Testis (tissue), 5 donors: ENCODE data around the gene LBH.

DNA sequence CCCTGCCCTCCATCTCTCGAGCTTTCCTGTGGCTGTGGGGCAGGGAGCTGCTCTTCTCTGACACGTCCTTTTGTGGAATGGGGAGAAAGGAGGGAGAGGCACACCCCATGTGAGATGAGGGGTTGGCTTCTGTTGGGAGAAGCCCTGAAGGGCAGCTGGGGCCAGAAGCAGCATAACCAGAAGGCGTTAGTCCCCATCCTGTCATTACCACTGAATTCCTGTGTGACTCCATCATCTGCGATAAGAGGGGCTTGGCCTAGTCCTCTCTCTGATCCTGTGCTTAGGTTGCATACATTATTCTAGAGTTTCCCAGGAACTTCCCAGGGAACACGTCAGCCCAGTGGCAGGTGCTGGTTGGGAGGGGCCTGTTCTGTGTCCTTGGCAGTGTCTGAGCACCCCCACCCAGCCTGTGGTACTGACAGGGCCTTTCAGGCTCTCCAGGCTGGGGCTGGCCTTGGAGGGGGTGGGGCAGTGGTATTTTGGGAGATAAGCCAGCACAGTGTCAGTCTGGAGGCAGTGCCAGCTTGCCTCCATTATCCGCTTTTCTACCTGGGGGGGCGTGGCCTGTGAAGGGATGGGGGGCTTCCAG is 4.5 kb upstream of the TOGARAM2 start:
- PRO-cap, 3 experiments, result no peak in any of the 3 experiments
- RAMPAGE, long total RNA, 2 experiments, result no peak in any of the 2 experiments
- RRBS, result no CpG with 5 or more reads among the region's 7 CpGs

- PRO-cap, 3 experiments, result no peak in any of the 3 experiments
- RAMPAGE, long total RNA, 2 experiments, result no peak in any of the 2 experiments
- RRBS, result no CpG with 5 or more reads among the region's 6 CpGs
Measured at GRCh38 chr2:28993505-28994167, 12.5 kb downstream of the TOGARAM2 start.

DNA sequence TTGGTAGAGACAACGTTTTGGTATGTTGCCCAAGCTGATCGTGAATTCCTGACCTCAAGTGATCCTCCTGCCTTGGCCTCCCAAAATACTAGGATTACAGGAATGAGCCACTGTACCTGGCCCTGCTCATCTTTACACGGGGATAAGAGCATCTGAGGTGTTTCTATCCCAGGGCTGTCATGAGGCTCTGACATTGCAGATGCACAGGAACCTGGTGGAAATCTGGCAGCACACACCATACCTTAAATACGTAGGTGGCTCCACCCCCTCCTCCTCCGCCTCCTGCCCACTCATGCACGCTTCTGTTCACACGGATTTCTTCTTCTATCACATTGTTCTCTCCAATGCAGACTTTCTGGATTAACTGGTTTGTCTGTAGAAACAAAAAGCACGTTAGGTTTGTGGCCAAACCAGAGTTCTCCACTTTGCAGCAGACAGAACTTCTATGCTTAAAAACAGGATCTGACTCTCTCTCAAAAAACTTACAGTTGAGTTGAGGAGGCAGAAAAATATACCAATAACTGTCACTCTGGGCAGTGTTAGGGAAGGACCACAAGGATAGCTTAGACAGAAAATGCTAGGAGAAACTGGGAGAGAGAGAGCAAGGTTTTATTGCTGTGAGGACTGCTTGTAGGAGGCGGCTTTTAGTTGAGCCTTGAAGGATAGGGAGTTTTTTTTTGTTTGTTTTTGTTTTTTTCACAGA is 118.3 kb downstream of the CLIP4 start:
- PRO-cap, 3 experiments, result no peak in any of the 3 experiments
- RAMPAGE, long total RNA, 2 experiments, result no peak in any of the 2 experiments
- RRBS, result no CpG with 5 or more reads among the region's 9 CpGs

DNA sequence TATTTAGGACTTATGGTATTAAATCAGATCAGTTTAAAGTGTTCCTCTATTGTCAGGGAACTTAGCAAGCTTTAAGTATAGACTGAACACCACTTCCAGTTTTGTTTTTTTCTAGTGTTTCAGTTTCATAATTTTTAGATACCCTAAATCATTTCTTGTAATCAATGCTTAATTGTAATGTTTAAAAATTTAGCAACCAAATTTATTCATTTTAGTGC is 369.1 kb downstream of the CLIP4 start:
- PRO-cap, 3 experiments, result peak in 2 of 3 experiments; most common minus-strand start position 110 of the sequence (in 2)
- RAMPAGE, long total RNA, 2 experiments, result no peak in any of the 2 experiments

GRCh38 chr2:30226196-30227025 is 4.9 kb upstream of the LBH start:
- PRO-cap, 3 experiments, result no peak in any of the 3 experiments
- RAMPAGE, long total RNA, 2 experiments, result no peak in any of the 2 experiments
- RRBS, result no CpG with 5 or more reads among the region's 10 CpGs

DNA sequence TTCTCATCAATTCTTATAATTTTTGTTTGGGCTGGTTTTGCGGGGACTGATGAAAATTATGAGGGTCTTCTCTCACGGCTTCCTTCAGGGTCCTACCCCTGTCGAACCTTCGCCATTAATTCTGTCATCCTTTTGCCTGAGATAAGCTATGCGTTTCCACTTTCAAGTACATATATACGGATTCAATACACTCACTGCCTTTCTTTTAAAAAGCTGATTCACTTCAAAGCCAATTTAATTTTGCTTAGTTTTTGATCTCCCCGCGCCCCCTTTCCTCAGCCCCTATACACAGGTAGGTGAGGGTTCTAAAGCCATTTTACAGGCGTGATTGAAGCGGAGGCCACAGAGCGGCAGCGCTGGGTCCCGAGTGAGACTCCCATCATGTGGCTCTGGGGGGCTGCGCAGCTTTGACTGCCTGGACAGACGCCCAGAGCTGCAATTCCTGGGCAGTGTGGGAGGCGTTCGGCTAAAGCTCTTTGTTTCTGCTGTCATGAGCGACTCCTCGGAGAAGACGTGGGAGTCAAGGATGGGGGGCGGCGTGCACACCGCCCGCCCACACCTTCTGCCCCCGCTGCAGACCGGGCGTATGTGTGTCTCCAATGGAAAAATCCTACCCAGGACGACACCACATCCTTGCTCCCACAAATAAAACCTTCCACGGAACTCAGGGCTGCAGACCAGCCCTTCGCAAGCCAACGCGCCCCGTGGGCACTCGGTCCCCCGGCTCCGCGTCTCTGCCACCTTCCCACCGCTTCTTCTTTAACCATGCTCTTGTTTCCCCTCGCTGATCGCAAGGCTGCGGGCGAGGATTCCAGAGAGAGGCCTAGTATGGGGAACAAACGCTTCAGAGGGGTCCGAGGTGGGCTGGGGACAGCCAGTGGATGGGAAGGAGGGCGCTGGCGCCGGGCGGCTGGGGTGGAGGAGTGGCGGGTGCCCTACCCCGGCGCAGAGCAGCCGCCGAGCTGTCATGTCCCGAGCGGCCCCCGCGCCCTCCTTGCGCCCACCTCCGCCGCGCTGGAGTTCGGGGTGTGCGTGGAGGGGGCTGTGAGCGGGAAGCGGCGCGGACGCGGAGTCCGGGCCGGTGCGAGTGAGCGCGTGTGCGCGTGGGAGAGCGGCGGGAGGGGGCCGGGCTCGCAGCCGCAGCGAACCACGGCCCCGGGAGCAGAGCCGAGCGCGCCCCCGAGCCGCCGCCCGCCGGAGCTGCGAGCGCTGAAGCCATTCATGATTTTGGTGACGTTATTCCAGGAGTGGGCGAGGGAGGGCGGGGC is 694 bp upstream of the LBH start:
- PRO-cap, 3 experiments, result peak in 3 of 3 experiments; most common plus-strand start position 438 of the sequence (in 1); most common minus-strand start position 1,193 of the sequence (in 3)
- RAMPAGE, long total RNA, 2 experiments, result no peak in any of the 2 experiments
- RRBS, result 2% methylated on average over 24 of the region's 97 CpGs

DNA sequence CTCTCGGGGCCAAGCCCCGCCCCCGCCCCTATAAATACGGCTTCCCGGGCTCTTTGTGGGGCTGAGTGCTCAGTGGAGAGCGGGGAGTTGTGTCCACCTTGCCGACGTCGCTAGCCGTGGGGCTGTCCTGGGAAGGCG is at the start of gene LBH:
Gene LBH (plus strand): TSS at position 61 of the 138 bp plus-strand sequence.
- PRO-cap, 3 experiments, result peak in 3 of 3 experiments; most common plus-strand start position 64 of the sequence (in 3)
- RAMPAGE, long total RNA, 2 experiments, result start-site peak on the plus strand in 2 of 2 experiments, centred at positions 61 to 63 of the sequence, 91 to 298 reads per replicate
- RRBS, result 0% methylated on average over 5 of the region's 11 CpGs

- PRO-cap, 3 experiments, result peak in 3 of 3 experiments; most common minus-strand start chr2:30234259 (in 3)
- RAMPAGE, long total RNA, 2 experiments, result no peak in any of the 2 experiments
- RRBS, result no CpG with 5 or more reads among the region's 12 CpGs
Measured at GRCh38 chr2:30233995-30234939, 2.9 kb downstream of the LBH start.

- PRO-cap, 3 experiments, result no peak in any of the 3 experiments
- RAMPAGE, long total RNA, 2 experiments, result no peak in any of the 2 experiments
- RRBS, result no CpG with 5 or more reads among the region's 12 CpGs
Measured at GRCh38 chr2:30236808-30237681, 5.7 kb downstream of the LBH start.

GRCh38 chr2:30300313-30300705 is 69.0 kb downstream of the LBH start:
- PRO-cap, 3 experiments, result no peak in any of the 3 experiments
- RAMPAGE, long total RNA, 2 experiments, result no peak in any of the 2 experiments

- PRO-cap, 3 experiments, result no peak in any of the 3 experiments
- RAMPAGE, long total RNA, 2 experiments, result no peak in any of the 2 experiments
- RRBS, result no CpG with 5 or more reads among the region's 1 CpG
Measured at GRCh38 chr2:30436947-30437364, 10.1 kb upstream of the LCLAT1 start.

- PRO-cap, 3 experiments, result no peak in any of the 3 experiments
- RAMPAGE, long total RNA, 2 experiments, result no peak in any of the 2 experiments
- RRBS, result no CpG with 5 or more reads among the region's 4 CpGs
Measured at GRCh38 chr2:30511250-30511594, 64.2 kb downstream of the LCLAT1 start.

GRCh38 chr2:31227645-31227953 is 6.4 kb upstream of the EHD3 start:
- PRO-cap, 3 experiments, result no peak in any of the 3 experiments
- RAMPAGE, long total RNA, 2 experiments, result no peak in any of the 2 experiments
- RRBS, result no CpG with 5 or more reads among the region's 6 CpGs

GRCh38 chr2:31253714-31254222 is 19.8 kb downstream of the EHD3 start:
- PRO-cap, 3 experiments, result no peak in any of the 3 experiments
- RAMPAGE, long total RNA, 2 experiments, result no peak in any of the 2 experiments
- RRBS, result 90% methylated on average over 4 of the region's 8 CpGs

GRCh38 chr2:31319256-31319528 is 85.2 kb downstream of the EHD3 start:
- PRO-cap, 3 experiments, result no peak in any of the 3 experiments
- RAMPAGE, long total RNA, 2 experiments, result no peak in any of the 2 experiments
- RRBS, result no CpG with 5 or more reads among the region's 2 CpGs

GRCh38 chr2:31879026-31880070 is 131.5 kb downstream of the MEMO1 start:
- PRO-cap, 3 experiments, result no peak in any of the 3 experiments
- RAMPAGE, long total RNA, 2 experiments, result no peak in any of the 2 experiments
- RRBS, result no CpG with 5 or more reads among the region's 1 CpG

DNA sequence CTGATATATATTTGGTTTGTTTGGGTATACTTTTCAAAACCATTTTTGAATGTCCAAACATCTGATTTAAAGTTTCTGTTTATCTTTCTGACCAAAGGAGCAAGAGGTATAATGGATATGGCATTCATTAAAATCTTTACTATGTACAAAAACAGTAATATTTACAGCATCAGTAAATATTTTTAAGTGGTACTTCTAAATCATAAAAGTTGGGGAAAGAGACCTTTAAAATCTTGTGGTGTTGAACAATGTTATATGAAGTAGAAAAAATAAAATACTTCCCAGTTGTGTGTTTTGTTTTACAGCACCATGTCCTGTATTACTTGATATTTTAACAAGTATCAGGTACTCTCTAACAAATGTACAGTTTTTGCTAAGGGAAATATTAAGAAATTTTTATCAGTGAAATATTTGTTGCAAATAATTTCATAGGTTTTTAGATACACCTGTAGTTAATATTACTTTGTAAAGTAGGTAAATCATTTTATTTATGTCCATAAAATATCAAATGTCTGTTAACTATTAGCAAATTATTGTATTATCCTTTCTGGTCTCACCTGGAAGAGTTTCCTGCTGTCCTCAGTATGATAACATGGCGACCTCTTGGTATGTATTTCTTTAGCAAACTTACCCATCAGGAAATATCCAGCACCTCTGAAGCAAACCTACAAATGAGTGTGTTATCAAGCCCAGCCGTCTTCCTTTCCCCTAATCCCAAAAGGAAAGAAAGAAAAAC is 28.7 kb downstream of the YIPF4 start:
- PRO-cap, 3 experiments, result no peak in any of the 3 experiments
- RAMPAGE, long total RNA, 2 experiments, result no peak in any of the 2 experiments
- RRBS, result no CpG with 5 or more reads among the region's 2 CpGs

- PRO-cap, 3 experiments, result peak in 3 of 3 experiments; most common plus-strand start chr2:32358130 (in 2); most common minus-strand start chr2:32357987 (in 2)
- RAMPAGE, long total RNA, 2 experiments, result start-site peak on the minus strand in 2 of 2 experiments, at chr2:32357980-32358021 at its widest, 23 to 32 reads per replicate
- RRBS, result 1% methylated on average over 14 of the region's 48 CpGs
Measured at GRCh38 chr2:32357559-32358333, 923 bp downstream of the BIRC6 start.

DNA sequence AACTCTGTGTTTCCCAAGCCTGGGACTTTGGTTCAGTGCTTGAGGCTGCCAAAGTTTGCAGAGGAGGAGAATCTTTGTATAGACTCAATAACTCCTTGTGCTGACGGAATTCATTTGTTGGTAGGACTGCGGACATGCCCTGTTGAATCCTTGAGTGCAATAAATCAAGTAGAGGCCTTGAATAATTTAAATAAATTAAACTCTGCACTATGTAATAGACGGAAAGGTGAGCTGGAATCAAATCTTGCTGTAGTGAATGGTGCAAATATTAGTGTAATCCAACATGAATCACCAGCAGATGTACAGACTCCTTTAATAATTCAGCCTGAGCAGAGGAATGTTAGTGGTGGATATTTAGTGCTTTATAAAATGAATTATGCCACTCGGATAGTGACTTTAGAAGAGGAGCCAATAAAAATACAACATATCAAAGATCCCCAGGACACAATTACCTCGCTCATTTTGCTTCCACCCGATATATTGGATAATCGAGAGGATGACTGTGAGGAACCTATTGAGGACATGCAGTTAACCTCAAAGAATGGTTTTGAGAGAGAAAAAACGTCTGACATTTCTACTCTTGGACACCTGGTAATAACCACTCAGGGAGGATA is 58.7 kb downstream of the BIRC6 start:
- PRO-cap, 3 experiments, result no peak in any of the 3 experiments
- RAMPAGE, long total RNA, 2 experiments, result no peak in any of the 2 experiments
- RRBS, result no CpG with 5 or more reads among the region's 8 CpGs

- PRO-cap, 3 experiments, result no peak in any of the 3 experiments
- RAMPAGE, long total RNA, 2 experiments, result no peak in any of the 2 experiments
- RRBS, result no CpG with 5 or more reads among the region's 3 CpGs
Measured at GRCh38 chr2:32463020-32463444, 106.2 kb downstream of the BIRC6 start.